BJ (cell line): ENCODE measurements around a stretch of chr18.

- CAGE, long polyA plus RNA: no peak
- RRBS: no CpG with 5 or more reads among the region's 31 CpGs
Measured at GRCh38 chr18:6145970-6146752, 250.8 kb upstream of the TMEM200C start.

DNA sequence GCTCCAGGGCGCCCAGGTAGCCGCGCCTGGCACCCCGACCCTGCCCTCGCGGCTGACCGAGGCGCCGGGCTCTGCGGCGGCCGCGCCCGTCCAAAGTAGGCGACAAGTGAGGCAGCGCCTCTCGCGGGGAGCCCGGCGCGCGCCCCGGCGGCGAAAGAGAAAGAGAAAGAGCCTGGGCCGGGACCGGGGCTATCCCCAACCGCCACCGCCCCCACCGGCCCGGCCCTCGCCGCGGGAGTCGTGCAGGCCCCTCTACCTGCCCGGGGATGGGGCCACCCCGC lies 319 bp downstream of the L3MBTL4 start:
- CAGE, long polyA plus RNA: no peak
- RRBS: 4% methylated on average over 23 of the region's 37 CpGs

DNA sequence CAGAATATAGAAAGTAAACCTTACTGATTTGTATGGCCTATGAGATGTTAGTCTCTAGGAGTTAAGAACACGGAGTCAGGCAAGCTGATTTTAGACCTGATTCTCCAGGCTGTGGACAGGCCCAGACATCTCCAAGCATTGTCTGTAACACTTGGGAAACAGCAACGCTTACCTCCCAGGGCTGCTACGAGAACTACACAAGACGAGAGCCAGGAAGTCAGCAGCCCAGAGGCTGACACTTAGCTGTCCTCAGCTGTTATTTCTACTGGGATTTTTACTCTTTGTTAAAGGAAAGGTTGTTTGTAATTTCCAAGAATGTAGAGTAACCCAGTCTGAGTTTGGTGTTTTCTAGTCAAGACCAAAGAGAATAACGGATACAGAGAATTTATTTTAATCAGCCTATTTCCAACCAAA lies 123.5 kb downstream of the LAMA1 start:
- CAGE, long polyA plus RNA: no peak
- RRBS: no CpG with 5 or more reads among the region's 5 CpGs

- CAGE, long polyA plus RNA: no peak
- RRBS: no CpG with 5 or more reads among the region's 8 CpGs
Measured at GRCh38 chr18:7617564-7618230, 50.6 kb downstream of the PTPRM start.

DNA sequence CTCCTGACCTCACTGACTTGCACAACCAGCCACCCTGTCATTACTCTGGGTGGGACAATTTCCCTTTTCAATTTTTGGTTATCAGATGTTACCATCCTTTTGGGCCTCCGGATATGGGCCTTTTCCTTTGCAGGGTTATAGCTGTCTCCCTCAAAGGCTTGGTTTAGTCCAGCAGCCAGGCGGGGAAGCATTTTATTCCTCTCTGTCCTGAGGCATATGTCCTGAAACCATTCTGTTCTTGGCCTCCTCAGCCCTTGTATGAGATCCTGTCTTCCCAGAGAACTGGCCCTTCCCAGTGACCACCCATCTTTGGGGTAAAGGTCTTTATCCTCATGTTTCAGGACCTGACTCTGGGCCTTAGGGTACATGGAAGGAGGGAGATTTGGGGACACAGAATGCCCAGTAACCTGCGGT lies 60.1 kb downstream of the PTPRM start:
- CAGE, long polyA plus RNA: no peak
- RRBS: no CpG with 5 or more reads among the region's 3 CpGs

- CAGE, long polyA plus RNA: no peak
- RRBS: no CpG with 5 or more reads among the region's 5 CpGs
Measured at GRCh38 chr18:7802554-7803431, 235.7 kb downstream of the PTPRM start.

GRCh38 chr18:7822495-7823070 lies 255.5 kb downstream of the PTPRM start:
- CAGE, long polyA plus RNA: no peak
- RRBS: no CpG with 5 or more reads among the region's 6 CpGs

DNA sequence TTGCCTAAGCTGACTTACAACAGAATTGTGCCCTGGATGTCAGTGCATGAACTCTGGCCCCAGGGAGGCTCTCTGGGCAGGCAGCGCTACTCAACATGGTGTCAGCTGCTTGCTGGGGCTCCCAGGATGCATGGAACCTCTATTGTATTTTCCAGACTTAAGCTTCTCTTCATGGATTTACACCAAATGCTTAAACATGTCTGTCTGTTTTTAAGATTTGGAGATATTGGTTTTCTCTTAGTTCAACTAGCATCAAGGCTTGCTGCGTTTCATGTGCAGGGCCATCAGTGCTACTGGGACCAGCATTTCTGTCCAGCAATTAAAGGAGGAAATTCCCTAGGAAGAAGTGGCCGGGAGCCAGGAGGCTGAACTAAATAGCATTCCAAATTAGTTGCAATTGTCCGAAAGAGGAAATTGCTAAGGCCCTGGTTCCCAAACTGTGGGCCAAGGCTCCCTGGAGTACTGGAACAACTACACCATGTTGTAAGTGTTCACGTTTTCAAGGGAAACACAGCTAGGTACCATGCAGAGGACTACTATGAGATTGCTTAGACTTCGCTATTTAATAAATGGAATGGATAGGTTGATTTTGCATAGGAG lies 257.8 kb downstream of the PTPRM start:
- CAGE, long polyA plus RNA: no peak
- RRBS: no CpG with 5 or more reads among the region's 6 CpGs

DNA sequence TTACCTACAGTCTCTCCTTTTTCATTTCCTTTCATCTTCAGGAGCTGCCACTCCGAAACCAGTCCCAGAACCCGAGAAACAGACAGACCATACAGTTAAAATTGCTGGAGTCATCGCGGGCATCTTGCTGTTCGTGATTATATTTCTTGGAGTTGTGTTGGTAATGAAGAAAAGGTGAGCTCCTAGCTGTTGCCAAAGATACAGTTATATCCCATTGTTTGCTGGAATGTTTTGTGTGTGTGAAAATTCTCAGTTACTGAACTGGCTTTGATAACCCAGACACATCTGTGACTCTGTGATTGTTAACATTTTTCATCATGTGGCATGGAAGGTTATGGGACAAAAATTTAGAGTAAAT lies 465.7 kb upstream of the RAB12 start:
- CAGE, long polyA plus RNA: no peak
- RRBS: no CpG with 5 or more reads among the region's 5 CpGs

DNA sequence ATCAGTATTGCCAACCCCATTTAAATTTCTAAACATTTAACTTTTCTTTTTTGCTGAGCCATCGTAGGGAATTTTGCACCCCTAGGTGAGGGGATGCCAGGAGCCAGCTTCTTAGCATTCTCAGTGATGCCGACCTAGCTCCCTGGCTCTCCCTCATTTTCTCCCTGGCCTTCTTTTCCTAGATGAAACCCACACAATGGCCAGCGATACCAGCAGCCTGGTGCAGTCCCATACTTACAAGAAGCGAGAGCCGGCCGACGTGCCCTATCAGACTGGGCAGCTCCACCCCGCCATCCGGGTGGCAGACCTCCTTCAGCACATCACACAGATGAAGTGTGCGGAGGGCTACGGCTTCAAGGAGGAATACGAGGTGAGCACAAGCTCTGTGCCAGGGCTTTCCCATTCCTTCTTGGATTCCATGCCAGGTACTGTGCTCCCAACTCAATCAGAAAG lies 356.2 kb upstream of the RAB12 start:
- CAGE, long polyA plus RNA: no peak
- RRBS: 81% methylated on average over 2 of the region's 12 CpGs

DNA sequence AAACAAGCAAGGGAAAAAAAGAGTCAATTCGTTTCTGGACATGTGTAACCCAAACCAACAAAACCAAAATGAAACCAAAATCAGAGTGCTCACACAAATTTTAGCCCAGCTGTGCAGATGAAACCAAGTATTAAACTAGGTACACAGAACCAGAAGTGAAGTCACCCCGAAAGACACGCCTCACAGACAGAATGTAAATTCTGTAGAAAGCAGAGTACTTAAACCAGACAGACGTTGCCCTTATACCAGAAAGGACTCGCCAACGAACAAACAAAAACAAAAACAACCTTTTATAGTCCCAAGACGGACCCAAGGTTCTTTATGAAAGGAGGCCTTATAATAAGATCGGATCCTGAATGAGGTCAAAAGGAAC lies 31.9 kb upstream of the MTCL1 start:
- CAGE, long polyA plus RNA: no peak
- RRBS: no CpG with 5 or more reads among the region's 8 CpGs

- CAGE, long polyA plus RNA: no peak
- RRBS: 10% methylated on average over 33 of the region's 50 CpGs
Measured at GRCh38 chr18:8706774-8707755, 1.7 kb downstream of the MTCL1 start.

DNA sequence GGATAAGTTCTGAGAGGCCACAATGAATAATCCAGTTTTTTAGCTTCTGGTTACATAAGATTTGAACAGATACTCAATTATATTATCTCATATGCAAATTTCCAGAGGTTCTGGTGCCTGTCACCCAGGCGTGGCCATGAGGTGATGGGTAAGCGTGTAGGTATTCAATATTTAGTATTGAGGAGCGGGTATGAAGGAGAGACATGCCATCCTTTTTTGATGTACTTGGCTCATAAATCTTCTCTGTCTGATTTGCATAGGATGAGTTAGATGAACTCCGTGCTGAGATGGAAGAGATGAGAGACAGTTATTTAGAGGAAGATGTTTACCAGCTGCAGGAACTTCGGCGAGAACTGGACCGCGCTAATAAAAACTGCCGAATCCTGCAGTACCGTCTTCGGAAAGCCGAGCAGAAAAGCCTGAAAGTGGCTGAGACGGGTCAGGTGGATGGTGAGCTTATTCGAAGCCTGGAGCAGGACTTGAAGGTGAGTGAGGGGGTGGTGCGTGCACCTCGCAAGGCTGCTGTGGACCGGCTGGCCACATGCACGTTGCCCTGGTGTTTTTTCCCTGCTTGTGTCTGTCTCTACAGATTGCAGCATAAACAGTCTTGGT lies 12.9 kb downstream of the MTCL1 start:
- CAGE, long polyA plus RNA: no peak
- RRBS: no CpG with 5 or more reads among the region's 18 CpGs

DNA sequence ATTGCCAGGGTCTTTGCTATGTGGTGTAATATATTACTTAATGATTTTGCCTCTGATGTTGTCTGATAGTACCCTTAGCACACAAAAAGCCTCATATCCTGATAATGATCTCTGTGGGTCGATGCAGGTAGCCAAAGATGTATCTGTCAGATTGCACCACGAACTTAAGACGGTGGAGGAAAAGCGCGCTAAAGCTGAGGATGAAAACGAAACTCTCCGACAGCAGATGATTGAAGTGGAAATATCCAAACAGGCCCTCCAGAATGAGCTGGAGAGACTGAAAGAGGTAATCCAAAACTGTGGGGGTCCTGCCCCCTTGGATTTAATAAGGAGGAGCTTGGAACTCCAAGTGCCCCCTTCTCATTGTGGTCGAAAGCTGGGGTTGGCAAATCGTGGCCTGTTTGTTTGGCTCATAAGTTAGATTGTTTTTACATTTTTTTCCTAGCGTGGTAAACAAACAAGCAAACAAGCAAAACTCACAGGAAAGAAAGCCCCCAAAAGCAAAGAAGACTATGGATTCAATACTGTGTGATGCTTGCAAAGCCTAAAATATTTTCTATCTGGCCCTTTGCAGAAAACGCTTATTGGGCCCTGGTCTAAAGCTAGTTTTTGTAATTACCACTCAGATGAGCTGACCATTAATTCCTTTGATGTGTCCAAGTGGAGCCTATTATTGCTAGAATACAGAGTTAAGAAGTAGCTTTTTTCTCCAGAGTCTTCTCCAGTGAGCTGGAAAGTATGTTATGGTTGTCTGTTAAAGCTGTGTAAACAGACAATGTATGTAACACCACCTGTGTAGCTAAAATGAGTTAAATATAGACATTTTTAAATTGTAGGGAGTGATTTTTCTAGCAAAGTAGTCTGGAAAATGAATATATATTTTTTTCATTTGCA lies 15.1 kb downstream of the MTCL1 start:
- CAGE, long polyA plus RNA: no peak
- RRBS: no CpG with 5 or more reads among the region's 11 CpGs

- CAGE, long polyA plus RNA: no peak
- RRBS: 26% methylated on average over 3 of the region's 31 CpGs
Measured at GRCh38 chr18:8799838-8800923, 94.8 kb downstream of the MTCL1 start.

DNA sequence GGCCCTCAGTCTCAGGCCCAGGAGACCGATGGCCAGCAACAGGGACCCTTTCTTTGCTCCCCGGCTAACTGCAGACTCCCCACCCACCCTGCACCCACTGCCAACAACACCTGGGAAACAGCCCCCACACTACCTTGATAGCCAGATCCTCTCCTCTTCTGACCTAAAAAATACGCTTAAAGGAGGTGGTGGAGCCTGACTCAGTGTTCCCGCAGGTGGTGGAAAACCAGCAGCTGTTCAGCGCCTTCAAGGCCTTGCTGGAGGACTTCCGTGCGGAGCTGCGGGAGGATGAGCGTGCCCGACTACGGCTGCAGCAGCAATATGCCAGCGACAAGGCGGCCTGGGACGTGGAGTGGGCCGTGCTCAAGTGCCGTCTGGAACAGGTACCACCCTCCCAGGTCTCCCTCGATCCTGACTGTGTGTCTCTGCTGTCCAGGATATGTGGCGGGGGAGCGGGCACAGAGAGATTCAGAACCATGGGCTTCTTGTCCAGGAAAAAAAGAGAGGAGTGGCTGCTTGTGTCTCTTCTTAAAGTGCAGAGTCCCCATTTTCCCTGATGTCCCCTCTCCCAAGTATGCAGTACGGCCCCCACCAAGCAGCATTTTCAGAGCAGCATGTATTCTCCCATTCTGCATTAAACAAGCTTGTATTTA lies 101.4 kb downstream of the MTCL1 start:
- CAGE, long polyA plus RNA: no peak
- RRBS: no CpG with 5 or more reads among the region's 20 CpGs

GRCh38 chr18:9008831-9009414 lies 93.6 kb upstream of the NDUFV2 start:
- CAGE, long polyA plus RNA: no peak
- RRBS: no CpG with 5 or more reads among the region's 11 CpGs

DNA sequence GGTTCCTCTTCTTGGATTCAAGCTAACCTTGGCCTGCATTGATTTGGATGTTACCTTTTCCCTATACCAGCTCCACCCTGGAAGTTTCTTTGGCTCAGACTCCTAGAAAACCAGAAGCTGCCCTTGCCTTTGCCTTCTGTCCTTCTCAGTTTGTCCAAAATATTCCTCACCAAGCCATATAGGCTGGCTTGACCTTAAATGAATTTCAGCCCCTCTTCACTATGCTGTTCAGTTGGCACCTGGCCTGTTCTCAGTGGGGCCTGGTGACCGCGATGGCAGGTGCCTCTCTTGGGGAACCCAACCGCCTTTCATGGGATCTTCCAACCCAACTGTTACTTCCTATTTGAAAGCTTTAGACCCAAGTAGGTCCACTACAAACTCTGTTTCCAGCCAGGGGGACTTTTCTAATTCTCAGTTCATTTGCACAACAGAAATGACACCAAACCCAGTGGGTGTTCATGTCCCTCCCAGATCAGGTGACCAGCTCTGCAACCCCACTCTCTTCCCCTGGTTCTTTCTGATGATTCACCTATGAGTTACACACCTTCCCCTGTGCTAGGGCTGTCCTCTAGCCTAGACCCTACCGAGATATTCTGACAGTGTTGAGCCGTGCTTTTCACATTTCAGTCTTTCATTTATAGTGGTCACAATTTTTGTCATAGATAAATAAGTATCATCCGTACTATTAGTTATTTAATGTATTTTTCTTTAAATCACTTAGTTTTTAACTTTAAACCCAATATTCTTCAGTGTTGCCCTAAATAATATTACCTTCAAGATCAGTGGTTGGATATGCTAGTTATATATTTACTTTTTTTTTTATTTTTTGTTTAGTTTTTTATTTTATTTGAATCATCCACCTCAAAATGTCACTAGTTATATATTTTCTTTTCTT lies 35.6 kb upstream of the NDUFV2 start:
- CAGE, long polyA plus RNA: no peak
- RRBS: no CpG with 5 or more reads among the region's 6 CpGs

DNA sequence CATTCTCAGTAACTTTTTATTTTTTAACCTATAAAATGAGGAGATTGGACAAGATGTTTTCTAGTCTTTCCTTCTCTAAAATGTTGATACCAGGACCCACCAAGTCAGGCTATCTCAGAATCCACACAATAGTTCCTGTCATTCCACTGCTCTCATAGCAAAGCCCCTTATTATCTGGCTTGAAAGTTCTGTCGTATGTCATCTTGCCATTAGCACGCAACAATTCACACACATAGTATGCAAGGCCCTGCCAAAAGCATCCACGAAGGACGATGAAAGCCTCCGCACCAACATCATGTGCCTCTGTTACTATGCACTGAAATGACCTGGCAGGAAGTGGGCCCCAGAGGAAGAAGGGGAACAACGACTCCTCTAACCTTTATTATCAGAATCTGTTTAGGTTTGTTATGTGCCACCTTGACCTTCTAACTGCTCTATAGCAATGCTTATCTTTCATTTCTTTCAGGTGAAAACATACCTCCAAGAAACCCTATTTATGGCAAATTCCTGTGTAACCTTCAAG lies 7.3 kb upstream of the NDUFV2 start:
- CAGE, long polyA plus RNA: no peak
- RRBS: no CpG with 5 or more reads among the region's 6 CpGs

DNA sequence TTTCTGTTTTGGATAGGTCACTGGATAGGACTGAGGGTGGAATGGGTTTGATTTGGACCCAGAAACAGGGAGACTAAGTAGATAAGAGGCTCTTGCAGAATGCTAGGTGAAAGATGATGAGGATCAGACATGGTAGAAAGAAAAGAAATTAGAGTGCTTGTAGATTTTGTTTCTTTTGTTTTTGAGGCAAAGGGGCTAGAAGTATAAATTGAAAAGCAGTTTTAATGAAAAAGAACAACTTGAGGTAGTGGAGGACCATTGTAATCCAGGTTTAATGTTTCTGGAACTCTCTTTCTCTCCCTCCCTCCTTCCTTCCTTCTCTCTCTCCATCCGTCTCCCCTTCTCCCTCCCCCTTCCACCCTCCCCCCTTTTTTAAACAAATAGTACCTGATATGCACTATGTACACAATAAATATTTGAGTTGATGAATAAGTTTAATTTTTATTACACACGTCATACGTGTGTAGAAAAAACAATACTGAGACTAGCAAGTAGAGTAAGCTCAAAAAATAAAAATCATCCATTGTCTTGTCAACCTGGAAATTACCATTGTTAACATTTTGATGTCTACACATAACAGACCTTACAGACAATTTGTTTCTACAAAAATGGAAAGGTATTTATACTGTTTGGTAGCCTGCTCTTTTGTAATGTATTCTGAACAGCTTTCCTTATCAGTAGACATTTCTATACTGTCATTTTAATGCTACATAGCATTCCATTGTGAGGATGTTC lies 2.0 kb downstream of the NDUFV2 start:
- CAGE, long polyA plus RNA: no peak
- RRBS: no CpG with 5 or more reads among the region's 3 CpGs